ENCODE measurements around a stretch of chr5.

DNA sequence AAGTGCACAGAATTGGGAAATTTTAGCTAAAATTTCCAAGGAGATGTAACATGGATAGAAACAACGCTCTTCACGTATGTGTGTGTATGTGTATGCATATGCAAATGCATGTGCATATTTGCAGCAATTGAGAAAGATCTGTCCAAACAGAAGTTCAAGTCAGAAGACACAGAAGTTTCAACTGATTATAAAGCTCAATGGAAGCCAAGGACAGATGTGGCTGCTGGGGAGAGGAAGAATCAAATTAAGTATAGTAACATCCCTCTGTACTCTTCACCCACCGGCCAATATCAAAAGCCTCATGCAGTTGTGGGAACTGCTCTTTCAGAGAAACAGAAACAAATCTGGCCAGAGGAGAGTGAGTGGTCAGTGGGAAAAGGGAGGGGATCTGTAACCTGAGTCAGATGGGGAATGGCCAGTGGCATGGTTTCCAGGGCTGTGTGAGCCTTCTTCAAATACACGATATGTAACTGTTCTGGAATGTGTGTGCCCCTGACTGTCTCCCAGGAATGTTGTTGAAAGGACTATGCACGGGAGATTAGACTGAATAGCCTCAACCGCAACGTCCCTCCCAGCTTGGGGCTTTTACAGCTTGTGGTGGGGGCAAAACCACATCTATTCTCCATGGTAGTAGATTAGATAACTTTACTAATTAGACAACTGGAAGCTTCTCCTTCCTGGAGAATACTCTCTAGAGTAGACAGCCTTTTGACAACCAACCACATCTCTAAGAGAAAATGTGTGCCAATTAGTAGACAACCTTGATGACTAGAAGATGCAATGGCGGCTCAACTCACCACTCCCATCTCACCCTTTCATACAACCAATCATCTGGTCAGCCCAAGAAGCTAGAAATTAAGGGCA, 60.8 kb downstream of the SH3TC2 start:
- PRO-cap, 3 experiments, result peak in 2 of 3 experiments; most common plus-strand start position 527 of the sequence (in 1); most common minus-strand start position 346 of the sequence (in 2)
- RAMPAGE, long total RNA, result no peak
- RRBS, 2 experiments, result no CpG with 5 or more reads among the region's 8 CpGs

DNA sequence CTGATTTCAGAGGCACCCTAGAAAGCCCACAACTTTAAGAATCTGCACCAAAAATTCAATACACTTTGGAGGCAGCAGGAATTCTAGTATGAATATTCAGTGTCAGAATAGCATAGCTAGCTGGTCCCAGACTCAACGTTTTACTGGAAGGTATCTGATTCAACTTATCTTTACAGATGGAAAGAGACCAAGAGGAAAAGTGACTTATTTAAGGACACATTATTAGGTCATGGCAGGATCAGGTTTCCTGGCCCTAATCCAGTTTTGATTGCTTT, 38.5 kb downstream of the SH3TC2 start:
- PRO-cap, 3 experiments, result no peak in any of the 3 experiments
- RAMPAGE, long total RNA, result no peak
- RRBS, 2 experiments, result no CpG with 5 or more reads among the region's 1 CpG

- PRO-cap, 3 experiments, result peak in 1 of 3 experiments; most common minus-strand start chr5:149162870 (in 1)
- RAMPAGE, long total RNA, result no peak
- RRBS, 2 experiments, result 60% methylated on average over 1 of the region's 8 CpGs; no CpG with 5 or more reads in 1 of the 2 experiments
Observed at GRCh38 chr5:149162351-149163024, 21.2 kb downstream of the ABLIM3 start.

GRCh38 chr5:149291065-149291311, 19.3 kb downstream of the AFAP1L1 start:
- PRO-cap, 3 experiments, result no peak in any of the 3 experiments
- RAMPAGE, long total RNA, result no peak
- RRBS, 2 experiments, result no CpG with 5 or more reads among the region's 3 CpGs

DNA sequence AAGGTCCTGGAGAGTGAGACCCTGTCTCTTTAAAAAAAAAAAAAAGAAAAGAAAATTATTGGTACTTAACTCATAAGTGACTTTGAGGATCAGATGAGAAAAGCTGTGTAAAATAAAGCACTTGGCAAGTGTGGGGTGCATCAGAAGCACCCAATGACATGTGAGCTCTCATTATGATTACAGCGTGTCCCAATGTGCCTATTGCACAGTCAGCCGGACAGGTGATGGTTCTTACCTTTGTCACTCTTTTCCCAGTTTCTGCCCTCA, 40.4 kb upstream of the IL17B start:
- PRO-cap, 3 experiments, result no peak in any of the 3 experiments
- RAMPAGE, long total RNA, result no peak
- RRBS, 2 experiments, result no CpG with 5 or more reads among the region's 2 CpGs

DNA sequence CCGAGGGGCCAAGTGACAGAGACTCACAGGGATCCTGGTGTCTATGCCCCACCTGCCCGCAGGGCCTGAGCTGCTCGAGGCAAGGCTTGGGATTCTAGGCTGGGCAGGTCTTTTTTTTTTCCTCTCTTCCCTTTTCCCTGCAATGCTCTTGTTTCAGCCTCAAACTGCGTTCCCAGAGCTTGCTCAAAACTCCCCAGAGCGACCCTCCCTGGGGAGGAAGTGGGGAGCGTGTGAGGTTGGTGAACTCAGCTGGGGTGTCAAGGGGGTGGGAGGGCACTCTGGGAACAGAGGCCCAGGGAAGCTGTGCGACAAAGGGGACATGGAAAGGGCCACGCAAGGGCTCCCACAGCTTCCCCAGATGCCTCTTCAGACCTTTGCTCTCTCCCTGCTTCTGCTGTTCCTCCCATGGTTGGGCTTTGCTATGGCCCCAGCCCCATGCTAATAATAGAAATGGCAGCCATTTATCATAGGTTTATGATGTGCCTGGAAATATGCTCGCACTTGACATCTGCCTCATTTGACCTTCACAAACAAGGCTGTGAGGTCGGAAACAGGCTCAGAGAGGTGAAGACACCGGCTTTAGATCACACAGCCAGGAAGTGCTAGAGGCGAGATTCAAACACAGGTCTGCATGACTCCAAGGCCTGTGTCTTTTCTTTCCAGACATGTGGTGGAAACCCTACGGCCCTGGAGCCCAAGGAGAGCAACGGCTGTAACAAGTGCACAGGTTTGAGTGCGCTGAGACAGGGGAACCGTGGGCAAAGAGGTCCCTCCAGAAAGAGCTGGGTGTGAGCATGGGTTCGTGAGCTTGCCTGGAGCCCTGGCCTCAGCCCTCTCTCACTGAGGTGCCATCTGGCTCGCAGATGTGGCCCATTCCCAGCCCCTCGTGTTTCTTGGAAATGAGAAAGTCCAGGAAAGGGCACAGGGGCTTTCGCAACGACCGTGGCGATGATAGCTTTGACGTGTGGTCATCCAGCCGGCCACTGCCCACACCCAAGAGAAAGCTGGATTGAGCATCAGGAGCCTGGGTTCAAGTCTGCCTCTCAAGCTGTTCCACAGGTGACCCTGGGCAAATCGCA, 41.1 kb upstream of the IL17B start:
- PRO-cap, 3 experiments, result no peak in any of the 3 experiments
- RAMPAGE, long total RNA, result no peak
- RRBS, 2 experiments, result no CpG with 5 or more reads among the region's 26 CpGs

DNA sequence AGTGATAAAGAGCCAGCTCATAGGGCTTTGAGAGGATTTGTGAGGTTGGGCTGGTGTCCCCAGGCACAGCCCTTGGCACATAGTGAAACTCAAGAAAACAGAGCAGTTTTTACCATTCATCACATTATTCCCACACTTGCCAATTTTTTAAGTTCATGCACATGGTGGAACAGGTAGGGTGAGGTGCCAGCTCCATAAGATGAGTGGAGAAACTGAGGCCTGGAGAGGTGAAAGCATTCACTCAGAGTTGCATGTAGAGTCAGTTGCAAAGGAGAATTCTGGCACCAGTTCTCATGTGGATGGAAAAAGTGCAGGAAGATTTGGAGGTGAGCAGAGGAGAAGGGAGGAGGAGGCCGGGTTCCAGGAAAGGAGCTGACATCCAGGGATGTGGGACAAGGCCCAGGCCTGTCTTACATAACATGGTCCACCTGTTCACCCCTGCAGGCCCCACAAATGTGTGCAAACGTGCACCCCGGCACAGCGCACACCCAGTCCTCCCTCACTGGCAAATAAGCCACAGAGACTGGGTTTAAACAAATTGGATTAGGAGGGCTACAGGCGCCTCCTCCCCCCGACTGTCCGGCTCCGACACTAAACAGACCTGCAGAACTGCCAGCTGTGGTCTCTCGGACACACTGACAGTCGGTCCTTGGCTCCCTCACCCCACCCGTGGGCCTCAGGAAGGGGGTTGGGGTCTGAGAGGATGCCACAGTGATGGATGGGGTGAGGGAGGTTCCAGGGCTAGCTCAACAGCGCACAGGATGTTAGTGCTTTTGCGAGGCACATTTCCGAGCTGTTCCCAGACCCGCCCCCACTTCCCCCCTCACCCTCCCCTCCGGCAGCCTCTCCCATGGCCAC, 43.2 kb upstream of the IL17B start:
- PRO-cap, 3 experiments, result no peak in any of the 3 experiments
- RAMPAGE, long total RNA, result no peak
- RRBS, 2 experiments, result 20% methylated on average over 7 of the region's 16 CpGs

DNA sequence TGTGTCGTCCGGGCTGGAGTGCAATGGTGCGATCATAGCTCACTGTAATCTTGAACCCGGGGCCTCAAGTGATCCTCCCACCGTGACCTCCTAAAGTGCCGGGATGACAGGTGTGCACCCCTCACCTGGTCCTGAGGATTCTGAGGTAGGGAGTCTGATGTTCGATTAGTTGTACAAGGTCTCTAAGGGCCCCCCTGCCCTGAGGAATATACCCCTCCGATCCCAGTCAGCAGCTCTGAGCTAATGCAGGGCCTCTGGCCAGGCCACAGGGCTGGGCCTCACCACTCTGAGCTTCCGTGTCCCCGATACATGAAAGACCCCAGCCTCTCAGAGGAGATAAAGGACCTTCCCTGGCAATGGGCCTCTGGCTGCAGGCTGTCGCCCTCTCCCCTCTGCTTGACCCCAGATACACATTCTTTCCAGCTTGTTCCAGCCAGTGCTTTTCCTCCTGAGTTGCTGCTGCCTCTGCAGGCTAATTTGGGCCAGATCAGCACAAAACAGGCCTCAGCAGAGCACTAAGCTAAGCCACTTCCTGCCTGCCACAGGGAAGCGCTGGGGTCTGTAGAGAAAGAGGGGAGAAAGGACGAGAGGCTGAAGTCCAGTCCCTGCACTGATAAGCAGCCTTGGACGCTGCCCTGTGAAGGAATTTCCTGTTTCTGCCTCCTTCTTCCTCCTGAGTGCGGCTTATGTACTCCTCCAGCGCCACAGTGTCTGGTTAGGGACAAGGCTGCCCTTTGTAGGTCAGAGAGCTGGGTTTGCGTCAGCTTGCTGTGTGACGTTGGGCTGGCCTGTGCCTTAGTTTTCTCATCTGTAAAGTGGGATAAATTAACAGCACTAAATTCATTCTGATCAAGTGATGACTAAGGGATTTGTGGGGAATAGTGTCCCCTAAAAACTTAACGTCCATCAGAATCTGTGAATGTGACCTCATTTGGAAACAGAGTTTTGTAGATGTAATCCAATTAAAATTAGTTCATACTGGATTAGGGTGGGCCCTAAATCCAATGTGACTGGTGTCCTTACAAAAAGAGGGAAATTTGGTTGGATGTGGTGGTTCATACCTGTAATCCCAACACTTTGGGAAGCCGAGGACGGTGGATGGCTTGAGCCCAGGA, 73.1 kb upstream of the IL17B start:
- PRO-cap, 3 experiments, result no peak in any of the 3 experiments
- RAMPAGE, long total RNA, result no peak
- RRBS, 2 experiments, result no CpG with 5 or more reads among the region's 21 CpGs

- PRO-cap, 3 experiments, result no peak in any of the 3 experiments
- RAMPAGE, long total RNA, result no peak
- RRBS, 2 experiments, result no CpG with 5 or more reads among the region's 23 CpGs
Observed at GRCh38 chr5:149488567-149489726, 62.3 kb downstream of the CSNK1A1 start.

DNA sequence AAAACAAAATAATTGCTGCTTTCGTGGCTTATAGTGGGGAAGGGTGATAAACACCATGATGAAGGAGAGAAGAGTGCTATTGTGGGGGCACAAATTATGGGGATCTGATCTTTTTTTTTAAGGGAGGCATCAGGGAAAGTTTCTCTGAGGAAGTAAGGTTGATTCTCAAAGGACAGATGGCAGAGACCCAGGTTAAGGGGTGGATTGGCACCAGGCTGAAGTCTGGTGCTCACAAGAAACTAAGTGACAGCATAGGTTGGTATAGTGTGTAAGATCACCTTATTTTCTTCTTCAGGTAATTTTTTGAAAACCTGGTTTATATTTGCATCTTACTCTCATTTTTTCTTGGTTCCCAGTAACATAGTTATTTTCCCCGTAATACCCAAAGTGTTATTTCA, 18.0 kb downstream of the CSNK1A1 start:
- PRO-cap, 3 experiments, result no peak in any of the 3 experiments
- RAMPAGE, long total RNA, result no peak
- RRBS, 2 experiments, result no CpG with 5 or more reads among the region's 2 CpGs

- PRO-cap, 3 experiments, result no peak in any of the 3 experiments
- RAMPAGE, long total RNA, result no peak
- RRBS, 2 experiments, result no CpG with 5 or more reads among the region's 4 CpGs
Observed at GRCh38 chr5:149608559-149608921, 27.2 kb downstream of the ARHGEF37 start.

GRCh38 chr5:149626977-149627742, 45.9 kb downstream of the ARHGEF37 start:
- PRO-cap, 3 experiments, result no peak in any of the 3 experiments
- RAMPAGE, long total RNA, result no peak
- RRBS, 2 experiments, result 96 to 97% methylated on average over 4 of the region's 17 CpGs

- PRO-cap, 3 experiments, result peak in 2 of 3 experiments; most common plus-strand start chr5:149732161 (in 2); most common minus-strand start chr5:149732019 (in 2)
- RAMPAGE, long total RNA, result no peak
- RRBS, 2 experiments, result 1 to 2% methylated on average over 19 of the region's 38 CpGs
Observed at GRCh38 chr5:149731948-149732282, 1.8 kb downstream of the PPARGC1B start.

DNA sequence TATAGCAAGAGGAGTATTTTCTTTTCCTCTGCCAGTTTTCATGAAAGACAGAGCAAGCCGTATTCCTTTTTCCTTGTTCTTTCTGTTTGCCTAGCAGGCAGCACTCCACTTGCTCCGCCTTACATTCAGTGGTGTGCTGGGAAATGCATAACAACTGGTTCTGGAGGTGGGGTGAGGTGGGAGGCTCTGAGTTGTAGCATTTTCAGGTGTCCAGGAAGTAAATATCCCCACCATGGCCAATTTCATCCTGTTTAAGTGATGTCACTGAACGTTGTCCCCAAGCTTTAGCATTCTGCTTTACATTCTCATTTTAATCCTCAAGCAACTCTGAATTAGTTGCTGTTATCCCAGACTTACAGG, 41.5 kb downstream of the PPARGC1B start:
- PRO-cap, 3 experiments, result no peak in any of the 3 experiments
- RAMPAGE, long total RNA, result no peak
- RRBS, 2 experiments, result no CpG with 5 or more reads among the region's 3 CpGs

DNA sequence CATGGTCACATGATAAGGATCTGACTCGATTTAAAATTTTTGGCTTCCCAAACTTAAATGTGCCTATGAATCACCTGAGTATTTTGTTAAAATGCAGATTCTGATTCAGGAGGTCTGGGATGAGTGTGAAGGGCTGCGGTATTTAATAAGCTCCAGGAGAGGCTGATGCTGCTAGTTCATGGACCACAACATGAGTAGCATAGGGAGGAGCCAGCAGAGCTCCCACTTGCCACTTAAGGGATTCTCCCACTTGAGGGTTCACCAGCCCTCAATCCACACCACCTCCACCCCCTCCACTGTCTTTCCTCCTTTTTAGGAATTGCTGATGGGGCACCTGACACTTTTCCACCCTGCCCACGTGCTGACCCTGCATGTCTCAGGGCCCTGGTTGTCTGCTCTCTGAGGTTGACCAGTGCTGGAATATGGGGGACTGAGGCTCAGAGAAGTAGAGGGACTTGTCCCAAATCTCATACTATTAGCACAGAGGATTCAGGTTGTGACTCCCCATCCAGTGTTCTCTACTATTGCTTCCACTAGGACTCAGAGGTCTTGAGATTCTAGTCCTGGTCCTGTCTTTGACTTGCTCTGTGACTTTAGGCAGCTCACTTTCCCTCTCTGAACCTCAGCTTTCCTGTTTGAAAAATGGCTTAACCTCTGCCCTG, 72.7 kb downstream of the PPARGC1B start:
- PRO-cap, 3 experiments, result no peak in any of the 3 experiments
- RAMPAGE, long total RNA, result no peak
- RRBS, 2 experiments, result no CpG with 5 or more reads among the region's 3 CpGs

DNA sequence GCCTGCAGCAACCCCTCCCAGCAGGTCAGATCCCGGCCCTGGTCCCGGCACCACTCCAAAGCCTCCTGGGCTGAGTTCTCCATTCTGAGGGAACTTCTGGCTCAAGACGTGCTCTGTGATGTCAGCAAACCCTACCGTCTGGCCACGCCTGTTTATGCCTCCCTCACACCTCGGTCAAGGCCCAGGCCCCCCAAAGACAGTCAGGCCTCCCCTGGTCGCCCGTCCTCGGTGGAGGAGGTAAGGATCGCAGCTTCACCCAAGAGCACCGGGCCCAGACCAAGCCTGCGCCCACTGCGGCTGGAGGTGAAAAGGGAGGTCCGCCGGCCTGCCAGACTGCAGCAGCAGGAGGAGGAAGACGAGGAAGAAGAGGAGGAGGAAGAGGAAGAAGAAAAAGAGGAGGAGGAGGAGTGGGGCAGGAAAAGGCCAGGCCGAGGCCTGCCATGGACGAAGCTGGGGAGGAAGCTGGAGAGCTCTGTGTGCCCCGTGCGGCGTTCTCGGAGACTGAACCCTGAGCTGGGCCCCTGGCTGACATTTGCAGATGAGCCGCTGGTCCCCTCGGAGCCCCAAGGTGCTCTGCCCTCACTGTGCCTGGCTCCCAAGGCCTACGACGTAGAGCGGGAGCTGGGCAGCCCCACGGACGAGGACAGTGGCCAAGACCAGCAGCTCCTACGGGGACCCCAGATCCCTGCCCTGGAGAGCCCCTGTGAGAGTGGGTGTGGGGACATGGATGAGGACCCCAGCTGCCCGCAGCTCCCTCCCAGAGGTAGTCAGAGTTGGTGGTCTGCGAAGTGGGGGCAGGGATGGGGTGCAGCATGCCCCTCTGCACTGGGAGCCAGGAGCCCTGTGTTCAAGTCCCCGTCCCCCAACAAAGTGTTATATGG, 103.1 kb downstream of the PPARGC1B start:
- PRO-cap, 3 experiments, result no peak in any of the 3 experiments
- RAMPAGE, long total RNA, result no peak
- RRBS, 2 experiments, result 89 to 100% methylated on average over 3 to 5 of the region's 33 CpGs

- PRO-cap, 3 experiments, result peak in 1 of 3 experiments; most common minus-strand start chr5:149932882 (in 1)
- RAMPAGE, long total RNA, result no peak
- RRBS, 2 experiments, result 18 to 19% methylated on average over 3 of the region's 14 CpGs
Observed at GRCh38 chr5:149932787-149933084, 11.9 kb downstream of the PDE6A start.

GRCh38 chr5:150026498-150027343, 26.2 kb downstream of the HMGXB3 start:
- PRO-cap, 3 experiments, result no peak in any of the 3 experiments
- RAMPAGE, long total RNA, result no peak
- RRBS, 2 experiments, result no CpG with 5 or more reads among the region's 6 CpGs

- PRO-cap, 3 experiments, result no peak in any of the 3 experiments
- RAMPAGE, long total RNA, result no peak
- RRBS, 2 experiments, result no CpG with 5 or more reads among the region's 5 CpGs
Observed at GRCh38 chr5:150027615-150028227, 27.2 kb downstream of the HMGXB3 start.

DNA sequence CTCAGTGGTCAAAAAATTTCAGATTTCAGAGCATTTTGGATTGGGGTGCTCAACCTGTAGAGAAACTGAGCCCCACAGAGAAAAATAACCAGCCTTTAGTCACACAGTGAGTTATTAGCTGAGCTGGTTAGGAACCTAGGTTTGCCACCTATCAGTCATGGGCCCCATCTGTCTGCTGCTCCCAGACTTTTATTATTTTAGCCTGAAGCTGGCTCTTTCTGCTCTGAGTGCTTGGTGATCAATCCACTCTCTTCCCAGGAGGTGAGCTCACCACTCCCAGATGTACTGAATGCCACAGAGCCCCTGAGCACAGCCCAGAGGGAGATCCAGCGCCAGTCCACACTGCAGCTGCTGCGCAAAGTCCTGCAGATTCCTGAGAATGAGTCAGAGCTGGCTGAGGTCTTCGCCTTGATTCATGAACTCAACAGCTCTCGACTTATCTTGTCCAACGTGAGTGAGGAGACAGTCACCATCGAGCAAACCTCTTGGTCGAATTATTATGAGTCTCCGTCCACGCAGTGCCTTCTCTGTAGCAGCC, 35.9 kb downstream of the HMGXB3 start:
- PRO-cap, 3 experiments, result peak in 1 of 3 experiments; most common plus-strand start position 317 of the sequence (in 1)
- RAMPAGE, long total RNA, result no peak
- RRBS, 2 experiments, result no CpG with 5 or more reads among the region's 9 CpGs

Data from skeletal muscle tissue (tissue), 7 donors.